Spinal cord (tissue), 3 donors: ENCODE results near the gene NXPH1.

DNA sequence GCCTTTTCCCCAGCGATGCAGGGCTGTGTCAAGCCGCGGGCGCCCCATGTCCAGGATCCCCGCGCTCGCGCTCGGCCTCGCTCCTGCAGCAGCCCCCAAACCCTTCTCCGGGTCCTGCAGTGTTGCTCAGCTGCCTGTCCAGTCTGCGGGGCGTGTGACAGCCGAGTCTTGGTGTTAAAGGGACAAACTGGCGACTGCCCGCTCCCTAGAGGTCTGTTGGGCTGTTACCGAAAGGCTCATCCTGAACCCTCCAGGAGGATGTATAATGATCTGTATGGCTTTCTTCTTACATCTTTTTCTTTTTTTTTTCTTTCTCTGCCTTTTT is 666 bp downstream of the INTS15 start:
- PRO-cap = no peak
- RAMPAGE, long total RNA = no peak

- PRO-cap = no peak
- RAMPAGE, long total RNA = no peak
Measured at GRCh38 chr7:6637468-6638272, 552 bp downstream of the ZNF316 start.

GRCh38 chr7:7099245-7099934 is 83.0 kb upstream of the C1GALT1 start:
- PRO-cap = no peak
- RAMPAGE, long total RNA = no peak

GRCh38 chr7:7176946-7177426 is 5.4 kb upstream of the C1GALT1 start:
- PRO-cap = no peak
- RAMPAGE, long total RNA = no peak

- PRO-cap = no peak
- RAMPAGE, long total RNA = no peak
Measured at GRCh38 chr7:7513243-7513528, 22.5 kb downstream of the COL28A1 start.

GRCh38 chr7:7582431-7583653 is 16.2 kb downstream of the MIOS start:
- PRO-cap = no peak
- RAMPAGE, long total RNA = no peak

GRCh38 chr7:7688931-7689447 is 29.4 kb downstream of the RPA3 start:
- PRO-cap = no peak
- RAMPAGE, long total RNA = no peak

GRCh38 chr7:7867046-7867408 is 101.6 kb upstream of the GLCCI1 start:
- PRO-cap = no peak
- RAMPAGE, long total RNA = no peak

DNA sequence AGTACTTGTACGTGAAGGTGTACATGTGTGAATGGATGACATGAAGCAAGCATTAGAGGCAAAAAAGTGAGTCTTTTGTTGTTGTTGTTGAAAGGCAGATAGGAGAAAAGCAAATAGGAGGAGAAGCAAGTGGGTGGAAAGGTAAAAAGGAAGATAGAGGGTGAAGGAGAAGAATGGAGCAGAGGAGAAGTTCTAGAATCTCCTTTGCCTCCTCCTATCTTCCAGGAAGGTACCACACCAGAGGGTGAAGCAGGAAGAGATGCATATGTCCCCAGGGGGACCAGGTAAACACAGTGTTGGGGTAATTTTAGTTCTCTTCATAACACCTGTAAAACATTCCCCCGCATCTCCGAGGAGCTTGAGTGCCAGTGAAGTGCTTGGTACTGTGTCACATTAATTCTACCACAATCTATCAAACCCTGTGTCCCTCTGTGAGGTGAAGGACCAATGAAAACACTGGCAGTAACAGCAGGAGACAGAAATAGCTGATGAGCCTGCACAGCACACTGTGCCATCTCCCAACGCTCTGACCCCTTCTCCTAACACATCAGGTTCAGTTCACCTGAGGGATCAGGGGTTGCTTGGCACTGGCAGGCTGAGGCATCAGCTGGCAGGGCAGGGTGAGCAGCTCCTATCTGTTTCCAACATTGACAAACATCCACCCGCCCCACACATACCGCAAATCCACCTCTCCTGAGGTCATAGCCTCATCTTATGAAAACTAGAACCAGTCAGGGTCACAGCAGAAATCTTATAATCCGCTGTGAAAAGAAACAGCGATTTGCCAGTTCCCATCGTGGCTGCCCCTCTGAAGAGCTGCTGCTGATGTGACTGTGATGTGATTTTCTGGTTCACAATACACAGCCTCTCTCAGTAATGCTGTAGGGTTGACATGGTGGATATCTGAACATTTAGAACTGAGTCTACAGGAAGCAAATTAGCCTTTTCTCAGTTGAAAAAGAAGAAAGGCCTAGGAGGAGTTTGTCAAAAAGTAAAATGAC is 121.0 kb downstream of the ICA1 start:
- PRO-cap = no peak
- RAMPAGE, long total RNA = no peak

- PRO-cap = no peak
- RAMPAGE, long total RNA = no peak
Measured at GRCh38 chr7:8283990-8284607, 22.1 kb upstream of the ICA1 start.

DNA sequence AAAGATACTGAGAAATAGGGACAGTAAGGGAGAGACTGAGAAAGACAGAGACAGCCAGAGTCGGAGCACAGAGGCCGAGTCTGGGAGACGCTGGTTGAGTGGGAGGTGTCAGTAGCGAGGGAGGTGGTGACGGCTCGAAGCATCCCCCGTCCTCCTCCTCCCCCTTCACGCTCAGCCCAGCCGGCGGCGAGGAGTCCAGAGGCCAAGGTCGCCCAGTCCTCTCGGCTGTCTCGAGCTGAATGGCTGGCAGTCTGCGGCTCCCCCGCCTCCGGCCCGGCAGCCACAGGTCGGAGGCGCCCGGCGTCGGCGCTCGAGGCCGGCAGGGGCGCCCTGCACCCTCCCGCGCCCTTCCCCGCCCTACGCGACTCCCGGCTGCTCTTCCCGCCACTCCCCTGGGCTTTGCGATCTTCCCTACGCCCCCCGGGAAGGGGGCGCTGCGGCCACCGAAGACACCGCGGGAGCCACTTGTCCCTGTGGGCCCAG is at the start of gene NXPH1:
TSS of gene NXPH1 (plus strand) at position 215 of the 483 bp plus-strand sequence.
- PRO-cap = no peak
- RAMPAGE, long total RNA = no peak

- PRO-cap = no peak
- RAMPAGE, long total RNA = no peak
Measured at GRCh38 chr7:8441901-8442117, 8.4 kb downstream of the NXPH1 start.

GRCh38 chr7:9863405-9863885 is 1076.5 kb downstream of the NDUFA4 start:
- PRO-cap = no peak
- RAMPAGE, long total RNA = no peak

DNA sequence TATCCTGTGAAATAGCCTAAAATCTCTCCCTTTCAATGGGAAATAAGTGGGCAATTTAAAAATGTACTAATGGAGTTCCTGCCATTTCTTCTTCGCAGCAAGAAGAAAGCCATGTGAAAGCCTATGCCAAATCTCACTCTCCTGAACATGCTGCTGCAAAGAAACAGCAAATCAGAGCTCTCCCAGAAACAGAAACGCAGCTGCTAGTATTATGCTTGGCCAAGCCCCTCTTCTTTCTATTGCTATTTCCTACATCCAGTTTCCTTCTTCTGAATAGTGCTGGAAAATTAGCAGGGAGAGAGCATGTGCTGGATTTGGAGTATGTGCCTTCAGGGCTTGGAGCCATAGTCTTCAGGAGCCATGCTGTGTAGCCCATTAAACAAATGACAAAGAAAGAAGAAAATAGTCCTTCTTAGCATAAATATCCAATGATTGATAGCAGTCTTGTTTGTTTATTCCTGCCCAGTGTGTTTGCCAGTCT is 818.3 kb downstream of the NDUFA4 start:
- PRO-cap = no peak
- RAMPAGE, long total RNA = no peak

GRCh38 chr7:10451057-10451300 is 489.0 kb downstream of the NDUFA4 start:
- PRO-cap = no peak
- RAMPAGE, long total RNA = no peak

GRCh38 chr7:10981931-10983320 is 8.8 kb downstream of the PHF14 start:
- PRO-cap = no peak
- RAMPAGE, long total RNA = no peak

DNA sequence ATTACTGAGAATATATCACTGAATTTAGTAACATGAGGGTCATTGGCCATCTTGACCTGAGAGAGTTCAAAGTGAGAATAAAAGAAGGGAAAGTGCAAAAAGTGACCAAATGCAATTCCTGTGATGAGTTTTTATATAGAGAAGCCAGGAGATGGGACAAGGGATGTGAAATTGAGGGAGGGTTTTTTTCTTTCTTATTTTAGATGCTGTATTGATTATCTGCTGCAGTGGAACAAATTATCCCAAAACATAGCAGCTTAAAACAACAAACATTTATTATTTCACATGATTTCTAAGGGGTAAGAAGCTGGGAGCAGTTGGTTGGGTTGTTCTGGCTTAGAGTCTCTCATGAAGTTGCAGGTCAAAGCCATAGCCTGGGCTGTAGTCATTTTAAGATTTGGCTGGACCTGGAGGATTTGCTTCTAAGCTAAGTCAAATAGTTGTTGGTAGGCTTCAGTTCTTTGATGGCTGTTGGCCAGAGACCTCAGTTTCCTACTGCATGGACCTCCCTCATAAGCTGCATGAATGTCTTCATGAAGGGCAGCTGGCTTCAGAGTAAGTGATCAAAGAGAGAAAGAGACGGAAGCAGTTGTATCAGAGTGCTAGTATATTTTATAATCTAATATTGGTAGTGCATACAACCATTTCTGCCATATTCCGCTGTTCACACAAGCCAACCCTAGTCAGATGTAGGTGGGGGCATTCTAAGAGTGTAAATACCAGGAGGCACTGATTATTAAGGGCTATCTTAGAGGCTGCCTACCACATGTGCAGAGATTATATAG is 23.8 kb downstream of the PHF14 start:
- PRO-cap = no peak
- RAMPAGE, long total RNA = no peak

DNA sequence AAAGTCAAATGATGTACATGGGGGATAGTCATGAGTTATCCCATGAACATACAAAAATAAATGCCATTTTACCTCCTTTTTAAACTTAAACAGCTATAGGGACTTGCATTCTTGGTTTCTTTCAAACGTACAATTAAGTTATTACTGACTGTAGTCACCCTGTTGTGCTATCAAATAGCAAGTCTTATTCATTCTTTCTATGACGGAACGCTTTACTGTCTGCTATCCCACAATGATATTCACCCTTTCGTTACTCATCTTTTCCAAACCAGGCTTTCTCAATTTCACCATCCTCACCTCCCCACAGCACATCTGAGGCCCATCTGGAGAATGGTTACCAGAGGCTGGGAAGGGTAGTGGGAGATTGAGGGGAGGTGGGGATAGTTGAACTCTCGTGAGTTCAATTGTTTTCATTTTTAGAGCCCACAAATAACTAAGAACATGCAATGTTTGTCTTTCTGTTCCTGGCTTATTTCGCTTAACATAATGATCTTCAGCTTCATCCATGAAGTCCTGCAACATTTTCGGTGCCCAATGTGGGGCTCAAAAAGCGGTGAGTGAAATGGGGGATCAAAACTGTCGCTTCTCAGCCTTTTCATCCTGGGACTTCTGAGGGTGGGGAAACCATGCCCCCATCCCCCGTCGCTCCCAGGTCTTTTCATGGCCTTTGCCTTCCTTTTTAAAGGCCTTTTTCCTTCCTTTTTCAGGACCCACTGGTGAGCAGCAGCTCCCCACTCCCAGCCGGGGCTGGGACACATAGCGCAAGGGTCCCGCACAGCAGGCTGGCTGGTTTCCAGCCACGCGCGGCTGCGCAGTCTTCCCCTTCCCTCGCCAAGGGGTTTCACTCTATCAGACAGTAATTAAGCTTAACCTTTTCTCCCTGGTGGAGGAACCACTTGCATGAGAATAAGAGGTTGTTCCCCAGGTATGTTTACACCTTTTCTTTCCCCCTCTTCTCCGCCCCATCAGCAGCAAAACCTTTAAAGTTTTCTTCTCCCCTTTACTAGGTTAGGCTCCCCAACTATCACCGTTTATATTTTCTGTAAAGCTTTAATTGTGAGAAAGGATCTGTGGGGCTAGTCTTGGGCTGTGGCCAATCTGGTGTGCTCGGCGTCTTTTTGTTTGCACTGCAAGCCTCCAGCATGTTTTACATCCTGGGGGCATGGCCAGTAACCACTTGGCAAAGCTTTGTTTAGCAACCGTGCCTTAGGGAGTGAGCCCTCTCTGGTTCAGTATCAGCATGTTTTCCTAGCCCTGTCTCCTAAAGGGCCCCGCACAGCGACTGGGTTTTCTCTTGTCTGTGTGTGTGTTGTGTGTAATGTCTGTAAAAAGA is 219.3 kb downstream of the PHF14 start:
- PRO-cap = no peak
- RAMPAGE, long total RNA = no peak

GRCh38 chr7:11620893-11621490 is 211.0 kb downstream of the THSD7A start:
- PRO-cap = no peak
- RAMPAGE, long total RNA = no peak

DNA sequence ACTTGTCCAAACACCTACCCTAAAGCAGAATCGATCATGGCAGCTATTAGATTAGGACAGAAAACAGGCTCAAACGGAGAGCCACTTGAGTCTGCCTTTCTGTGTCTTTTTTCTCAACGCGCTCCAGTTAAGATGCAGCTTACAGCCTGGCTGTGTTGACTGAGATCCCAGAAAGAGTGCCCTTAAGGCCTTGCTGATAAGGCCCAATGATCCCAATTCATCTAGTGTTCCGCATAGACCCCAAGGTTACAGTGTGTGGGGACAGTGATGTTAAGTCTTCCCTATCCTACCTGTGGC is 963 bp downstream of the TMEM106B start:
- PRO-cap = no peak
- RAMPAGE, long total RNA = no peak